Measurements from ENCODE around the gene UPP2.

DNA sequence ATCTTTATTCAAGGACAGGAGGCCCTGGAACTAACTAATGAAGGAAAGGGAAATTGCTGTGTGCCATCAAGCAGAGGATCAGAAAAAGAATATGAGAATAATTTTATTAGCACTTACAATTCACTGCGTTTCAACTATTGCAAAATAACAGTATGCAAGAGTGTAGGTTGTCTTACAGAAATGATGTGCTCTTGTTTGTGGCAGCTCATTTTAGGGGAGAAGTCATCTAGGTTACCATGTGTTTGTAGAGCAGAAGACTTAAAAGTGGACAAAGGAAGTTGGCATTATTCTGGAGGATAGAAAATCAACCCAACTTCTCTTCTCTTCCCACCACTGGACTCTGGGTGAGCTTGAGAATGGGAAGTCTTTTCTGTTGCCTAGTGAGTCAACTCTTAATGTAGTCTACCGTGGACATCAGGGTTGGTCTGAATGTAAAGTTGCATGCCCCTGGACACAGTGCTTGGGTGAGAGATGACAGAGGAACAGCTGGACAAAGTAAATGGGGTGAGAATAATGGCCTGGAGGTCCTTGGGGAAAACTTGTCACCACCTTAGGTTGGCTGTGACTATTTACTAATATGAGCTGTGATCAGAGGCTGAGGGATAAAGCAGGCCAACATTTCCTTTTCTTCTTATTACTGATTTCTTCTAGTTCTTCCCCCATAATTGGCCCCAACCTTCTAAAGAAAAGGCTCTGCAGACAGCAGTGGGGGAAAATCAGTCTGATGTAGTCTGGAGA, 98.3 kb downstream of the FMNL2 start:
- PRO-cap, result no peak

- PRO-cap, result no peak
These were observed 170.6 kb downstream of the FMNL2 start for GRCh38 chr2:152505405-152506079.

DNA sequence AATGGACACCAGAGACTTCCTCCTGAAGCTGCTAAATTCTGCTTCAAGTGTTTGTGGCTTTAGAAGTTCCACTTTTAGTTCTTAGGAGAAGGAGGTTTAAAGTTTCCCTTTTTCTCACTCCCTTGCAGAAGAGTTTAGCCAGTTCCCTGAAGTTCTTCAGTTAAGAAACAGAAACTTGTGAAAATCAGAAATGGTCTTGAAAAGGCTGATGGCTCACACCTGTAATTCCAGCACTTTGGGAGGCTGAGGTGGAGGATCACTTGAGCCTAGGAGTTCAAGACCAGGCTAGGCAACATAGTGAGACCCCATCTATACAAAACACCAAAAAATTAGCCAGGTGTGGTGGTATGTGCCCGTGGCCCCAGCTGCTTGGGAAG, 105.2 kb downstream of the PRPF40A start:
- PRO-cap, result no peak

DNA sequence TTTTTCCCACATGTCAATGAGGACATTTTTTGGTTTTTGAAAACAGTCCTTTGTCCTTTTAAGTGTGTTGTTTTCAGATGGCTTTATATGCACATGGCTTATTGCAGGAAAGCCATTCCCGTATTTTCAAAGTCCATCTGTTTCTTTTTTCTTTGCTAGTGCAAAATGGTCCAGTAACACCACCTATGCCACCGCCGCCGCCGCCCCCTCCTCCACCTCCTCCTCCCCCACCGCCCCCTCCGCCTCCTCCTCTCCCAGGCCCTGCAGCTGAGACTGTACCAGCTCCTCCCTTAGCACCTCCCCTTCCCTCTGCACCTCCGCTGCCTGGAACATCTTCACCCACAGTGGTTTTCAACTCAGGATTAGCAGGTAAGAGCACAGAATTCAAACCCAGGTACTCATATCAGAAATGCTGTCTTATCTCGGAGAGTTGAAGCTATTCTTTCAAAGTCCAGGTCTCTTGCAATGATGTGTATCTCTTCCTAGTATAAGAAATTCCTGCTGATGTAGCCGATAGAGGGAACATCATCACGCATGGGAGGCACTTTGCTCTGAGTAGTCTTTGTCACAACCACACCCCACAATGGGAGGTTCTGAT, 97.8 kb downstream of the PRPF40A start:
- PRO-cap, result no peak

DNA sequence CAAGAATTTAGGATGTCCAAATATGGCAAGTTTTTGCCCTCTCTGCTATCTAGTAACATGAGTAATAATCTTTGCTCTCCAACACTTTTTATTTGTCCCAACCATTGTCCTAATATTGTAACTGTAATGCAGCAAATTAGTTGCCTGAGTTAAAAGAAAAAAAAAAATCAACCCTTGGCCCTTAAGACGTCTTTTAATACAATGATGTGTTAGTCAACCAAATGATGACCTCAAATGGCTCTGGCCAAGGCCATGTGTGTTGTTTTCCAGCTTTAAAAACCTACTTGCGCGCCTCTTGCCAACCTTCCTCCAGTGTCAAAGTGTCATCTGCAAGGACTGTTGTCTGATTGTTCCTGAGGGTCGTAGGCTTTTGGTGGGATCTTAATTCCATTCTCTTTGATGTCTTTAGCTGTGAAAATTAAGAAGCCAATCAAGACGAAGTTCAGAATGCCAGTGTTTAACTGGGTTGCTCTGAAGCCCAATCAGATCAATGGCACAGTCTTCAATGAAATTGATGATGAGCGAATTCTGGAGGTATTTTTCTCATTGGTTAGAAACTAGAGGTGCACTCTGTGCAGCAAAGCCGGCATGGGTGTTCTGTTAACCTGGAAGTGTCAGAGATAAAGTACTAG, 92.1 kb downstream of the PRPF40A start:
- PRO-cap, result no peak

DNA sequence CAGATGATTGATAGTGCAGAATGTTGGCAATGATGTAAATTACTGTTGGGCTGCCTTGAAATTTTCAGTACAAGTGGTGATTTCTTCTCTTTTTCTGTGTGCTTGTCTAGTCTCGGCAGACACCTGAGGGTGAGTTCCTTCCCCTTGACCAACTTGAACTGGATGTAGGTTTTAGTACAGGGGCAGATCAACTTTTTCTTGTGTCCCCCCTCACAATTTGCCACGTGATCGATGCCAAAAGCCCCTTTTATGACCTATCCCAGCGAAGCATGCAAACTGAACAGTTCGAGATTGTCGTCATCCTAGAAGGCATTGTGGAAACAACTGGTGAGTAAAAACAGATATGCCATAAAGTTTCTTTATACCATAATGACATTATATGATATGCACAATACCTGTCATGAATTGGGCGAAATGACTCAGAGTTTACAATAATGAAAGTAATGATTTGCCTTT, 11.0 kb downstream of the KCNJ3 start:
- PRO-cap, result no peak

DNA sequence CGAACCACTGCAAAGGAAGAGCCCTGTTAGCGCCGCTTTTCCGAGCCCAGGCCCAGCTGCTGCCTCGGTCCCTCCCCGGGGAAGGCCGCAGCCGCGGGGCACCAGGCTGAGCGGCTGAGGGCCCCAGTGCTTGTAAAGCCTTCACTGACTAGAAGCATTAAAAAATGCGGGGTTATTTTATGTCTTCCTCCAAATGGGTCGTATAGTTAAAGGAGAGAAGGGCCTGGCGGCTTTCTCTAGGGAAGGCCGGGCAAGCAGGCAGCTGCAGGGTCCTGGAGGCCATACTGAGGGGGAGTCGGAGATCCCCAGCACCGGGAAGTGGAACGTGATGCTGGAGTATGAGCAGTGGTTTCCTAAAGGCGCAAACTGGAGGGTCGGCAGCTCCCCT, 4.5 kb downstream of the NR4A2 start:
- PRO-cap, result no peak

DNA sequence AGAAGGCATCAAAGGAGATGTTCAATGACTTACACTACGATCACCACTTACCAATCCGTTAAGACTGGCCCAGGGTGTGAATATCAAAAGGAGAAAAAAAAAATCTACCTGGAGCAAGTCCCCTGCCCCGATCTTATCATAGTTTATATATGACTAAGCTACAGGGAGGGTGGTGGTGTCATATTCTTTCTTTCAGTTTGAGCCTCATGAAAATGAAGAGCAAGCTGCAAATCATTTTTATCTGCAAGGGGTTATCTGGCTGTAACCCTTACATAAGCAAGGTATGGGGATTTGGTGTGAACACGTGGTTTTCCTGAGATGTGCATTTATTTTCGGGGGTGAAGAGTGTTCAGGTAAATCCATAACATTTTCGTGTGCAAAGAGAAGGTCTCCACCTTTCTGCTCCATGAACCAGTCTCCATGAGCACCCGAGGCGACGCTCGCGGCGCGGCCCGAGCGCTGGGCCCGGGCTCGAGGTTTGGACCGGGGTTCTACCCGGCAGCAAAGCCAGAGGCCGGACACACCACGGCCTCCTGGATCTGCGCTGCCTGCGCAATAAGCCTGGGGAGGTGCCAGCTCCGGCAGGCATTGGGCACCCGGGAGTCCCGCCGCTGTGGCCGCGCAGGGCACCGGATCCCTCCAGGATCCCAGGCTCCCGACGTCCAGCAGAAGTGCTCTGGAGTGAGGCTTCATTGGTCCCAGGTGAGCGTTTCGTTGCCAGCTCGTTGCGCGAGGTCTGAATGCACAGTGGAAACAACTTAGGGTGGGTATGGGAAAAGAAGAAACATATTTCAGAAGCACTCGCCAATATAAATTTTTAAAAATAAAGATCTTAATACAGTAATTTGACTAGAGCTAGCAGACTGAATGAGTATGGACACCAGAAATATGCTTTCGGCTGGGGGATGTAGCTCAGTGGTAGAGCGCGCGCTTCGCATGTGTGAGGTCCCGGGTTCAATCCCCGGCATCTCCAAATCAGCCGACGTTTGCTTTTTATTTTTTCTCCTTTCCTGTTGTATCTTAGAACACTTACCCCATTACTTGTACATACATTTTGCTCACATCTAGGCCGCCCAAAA, 36.0 kb upstream of the GPD2 start:
- PRO-cap, result unidirectional peak, minus-strand start at position 557 of the sequence; bidirectional peak, plus-strand start at position 939 of the sequence, minus-strand start at position 678 of the sequence

DNA sequence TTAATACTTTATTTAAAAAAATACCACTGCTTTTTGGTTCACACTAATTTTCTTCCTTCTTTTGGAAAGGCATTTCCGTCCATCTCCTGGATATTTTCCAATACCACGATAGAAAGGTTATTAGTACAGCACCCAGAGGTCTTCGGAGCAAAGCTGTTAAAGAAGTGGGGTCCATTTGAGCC, 1.1 kb upstream of the GPD2 start:
- PRO-cap, result no peak

DNA sequence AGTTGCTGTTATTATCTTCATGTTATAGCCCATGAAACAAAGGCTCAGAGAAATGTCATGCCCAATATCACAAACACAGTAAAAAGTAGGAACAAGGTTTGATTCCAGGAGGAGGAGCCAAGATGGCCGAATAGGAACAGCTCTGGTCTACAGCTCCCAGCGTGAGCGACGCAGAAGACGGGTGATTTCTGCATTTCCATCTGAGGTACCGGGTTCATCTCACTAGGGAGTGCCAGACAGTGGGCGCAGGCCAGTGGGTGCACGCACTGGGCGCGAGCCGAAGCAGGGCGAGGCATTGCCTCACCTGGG, 42.8 kb upstream of the ERMN start:
- PRO-cap, result no peak

DNA sequence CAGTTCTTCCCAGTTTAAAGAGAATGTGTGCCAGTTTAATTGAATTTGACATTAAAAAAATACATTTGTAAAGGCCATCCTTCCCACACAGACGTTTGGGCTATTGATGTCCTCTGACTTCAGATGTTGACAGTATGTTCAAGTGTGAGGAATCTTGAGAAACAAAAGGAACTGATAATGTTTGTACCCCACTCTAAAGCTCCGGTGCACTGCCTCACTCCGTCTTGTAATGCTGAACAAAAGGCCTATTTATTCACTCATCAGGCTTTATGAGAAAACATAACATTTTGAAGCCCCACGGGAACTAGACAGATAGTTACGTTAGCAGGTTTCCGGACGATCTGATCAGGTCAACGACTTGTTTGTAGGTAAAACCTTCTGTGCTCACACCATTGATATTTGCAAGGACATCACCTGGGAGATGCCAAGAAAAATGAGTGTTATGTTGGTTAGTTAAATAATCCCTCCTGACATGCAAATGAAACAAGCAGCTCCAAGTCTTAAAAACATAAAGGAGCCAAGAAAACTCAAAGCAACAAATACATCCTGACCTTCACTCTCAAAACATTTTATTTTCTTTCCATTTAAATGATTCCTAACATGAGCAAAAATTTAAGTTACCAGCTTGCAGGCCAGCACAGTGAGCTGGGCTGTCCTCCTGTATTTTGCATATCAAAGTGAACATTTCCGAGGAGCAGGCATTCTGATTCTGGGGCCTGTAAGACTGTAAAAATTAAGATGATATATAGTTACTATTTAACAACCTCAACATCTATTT, 13.5 kb downstream of the CYTIP start:
- PRO-cap, result no peak

DNA sequence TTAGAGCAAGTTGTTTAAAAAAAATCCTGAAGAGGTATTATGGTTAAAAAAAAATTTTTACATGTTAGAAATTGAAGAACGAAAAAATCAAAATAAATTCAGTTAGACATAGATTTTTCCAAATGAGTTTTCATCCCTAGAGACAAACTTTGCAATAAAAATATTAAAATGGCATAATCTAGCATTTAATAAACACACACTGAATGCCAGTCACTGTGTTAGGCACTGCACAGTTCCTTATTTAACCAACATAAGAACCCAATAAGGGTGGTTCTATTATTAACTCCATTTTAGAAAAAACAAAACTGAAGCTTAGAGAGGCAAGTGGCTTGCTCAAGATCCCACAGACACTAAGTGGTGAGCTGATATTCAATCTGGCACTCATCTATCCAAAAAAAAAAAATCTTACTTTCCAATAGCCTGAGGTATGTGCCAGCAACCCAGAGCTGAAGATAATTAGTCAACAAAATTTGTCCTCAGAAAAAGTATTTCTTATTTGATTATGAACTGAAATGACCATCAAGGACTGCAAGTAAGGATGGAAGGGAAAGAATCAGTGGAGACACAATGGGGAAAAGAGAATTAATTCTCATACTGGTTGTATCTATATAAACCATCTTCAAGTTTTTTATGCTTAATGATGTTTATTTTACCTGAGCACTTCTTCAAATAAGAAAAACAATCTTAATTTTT, 795 bp downstream of the CYTIP start:
- PRO-cap, result bidirectional peak, plus-strand start at position 344 of the sequence, minus-strand start at position 356 of the sequence

GRCh38 chr2:157464115-157464614, 20.3 kb upstream of the CYTIP start:
- PRO-cap, result no peak

DNA sequence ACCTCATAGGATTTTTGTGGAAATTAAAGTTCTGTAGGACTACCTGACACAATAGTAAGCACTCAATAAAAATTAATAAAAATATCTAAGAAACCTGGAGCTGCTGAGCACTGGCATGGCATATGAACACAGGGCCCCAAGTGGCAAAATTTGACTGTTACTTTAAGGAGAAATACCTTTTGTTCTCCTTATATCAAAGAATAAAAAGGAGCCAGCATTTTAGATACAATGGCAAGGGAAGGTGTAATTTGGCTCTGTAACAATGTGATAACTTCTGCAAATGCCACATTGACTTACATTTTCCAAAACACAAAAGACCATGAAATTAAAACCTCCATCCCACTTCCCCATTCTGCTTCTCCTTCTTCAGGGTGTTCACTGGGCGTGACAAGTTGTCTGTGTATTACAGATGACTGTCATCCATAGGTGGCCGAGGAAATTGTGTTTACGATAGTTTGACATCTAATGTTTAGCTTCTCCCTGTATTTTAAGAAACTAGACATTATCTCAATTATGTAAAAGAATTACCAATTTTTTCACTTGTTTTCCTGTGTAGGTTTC, 24.9 kb upstream of the CYTIP start:
- PRO-cap, result bidirectional peak, plus-strand start at position 350 of the sequence, minus-strand start at position 273 of the sequence

- PRO-cap, result unidirectional peak, minus-strand start at chr2:157469566
These were observed 25.6 kb upstream of the CYTIP start for GRCh38 chr2:157469294-157470102.

GRCh38 chr2:157566188-157566642, 62.4 kb downstream of the ACVR1C start:
- PRO-cap, result no peak

- PRO-cap, result no peak
These were observed 22.4 kb downstream of the ACVR1 start for GRCh38 chr2:157853602-157854170.

GRCh38 chr2:157856097-157856734, 19.9 kb downstream of the ACVR1 start:
- PRO-cap, result no peak

DNA sequence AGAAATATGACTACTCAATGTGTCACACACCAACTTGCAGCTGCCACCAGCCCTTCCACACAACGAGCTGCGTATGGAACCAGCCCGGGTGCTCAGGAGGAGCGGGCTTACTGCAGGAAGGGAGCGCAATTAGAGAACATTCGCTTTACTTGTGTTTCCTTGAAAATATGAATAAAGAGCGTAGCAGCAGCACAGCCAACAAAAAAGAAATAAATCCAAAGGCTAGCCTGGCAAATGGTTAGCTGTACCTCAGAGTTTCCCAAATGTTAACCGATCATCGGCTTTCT, 19.0 kb upstream of the ACVR1 start:
- PRO-cap, result no peak

- PRO-cap, result no peak
These were observed at the start of gene UPP2 for GRCh38 chr2:158101541-158102040. TSS of gene UPP2 (plus strand) at chr2:158101876.

Measured in SEM (cell line).